Metastatic Breast Carcinoma in the Ovary (tissue), 3 donors: ENCODE measurements around a stretch of chr1.

- PRO-cap, 3 experiments = peak in 3 of 3 experiments; most common plus-strand start chr1:17438527 (in 1); most common minus-strand start chr1:17438536 (in 3)
These were observed 1.0 kb downstream of the RCC2 start for GRCh38 chr1:17438176-17439102.

DNA sequence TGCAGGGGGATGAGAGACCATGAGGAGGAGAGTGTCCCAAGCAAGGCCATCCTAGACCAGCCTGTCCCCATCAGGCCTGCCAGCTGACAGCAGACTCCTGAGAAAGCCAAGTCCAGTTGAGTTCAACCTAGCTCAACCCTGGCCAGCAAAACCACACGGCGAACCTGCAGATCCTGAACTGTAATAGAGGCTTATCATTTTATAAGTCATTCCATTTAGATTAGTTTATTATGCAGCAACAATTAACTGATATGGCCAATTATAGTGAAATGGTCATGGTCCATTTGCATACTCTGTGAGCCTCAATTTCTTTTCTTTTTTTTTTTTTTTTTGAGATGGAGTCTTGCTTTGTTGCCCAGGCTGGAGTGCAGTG, 36.3 kb upstream of the ARHGEF10L start:
- PRO-cap, 3 experiments = no peak in any of the 3 experiments

GRCh38 chr1:17512974-17513714, 26.4 kb upstream of the ARHGEF10L start:
- PRO-cap, 3 experiments = no peak in any of the 3 experiments

GRCh38 chr1:17550626-17551720, 11.5 kb downstream of the ARHGEF10L start:
- PRO-cap, 3 experiments = no peak in any of the 3 experiments

DNA sequence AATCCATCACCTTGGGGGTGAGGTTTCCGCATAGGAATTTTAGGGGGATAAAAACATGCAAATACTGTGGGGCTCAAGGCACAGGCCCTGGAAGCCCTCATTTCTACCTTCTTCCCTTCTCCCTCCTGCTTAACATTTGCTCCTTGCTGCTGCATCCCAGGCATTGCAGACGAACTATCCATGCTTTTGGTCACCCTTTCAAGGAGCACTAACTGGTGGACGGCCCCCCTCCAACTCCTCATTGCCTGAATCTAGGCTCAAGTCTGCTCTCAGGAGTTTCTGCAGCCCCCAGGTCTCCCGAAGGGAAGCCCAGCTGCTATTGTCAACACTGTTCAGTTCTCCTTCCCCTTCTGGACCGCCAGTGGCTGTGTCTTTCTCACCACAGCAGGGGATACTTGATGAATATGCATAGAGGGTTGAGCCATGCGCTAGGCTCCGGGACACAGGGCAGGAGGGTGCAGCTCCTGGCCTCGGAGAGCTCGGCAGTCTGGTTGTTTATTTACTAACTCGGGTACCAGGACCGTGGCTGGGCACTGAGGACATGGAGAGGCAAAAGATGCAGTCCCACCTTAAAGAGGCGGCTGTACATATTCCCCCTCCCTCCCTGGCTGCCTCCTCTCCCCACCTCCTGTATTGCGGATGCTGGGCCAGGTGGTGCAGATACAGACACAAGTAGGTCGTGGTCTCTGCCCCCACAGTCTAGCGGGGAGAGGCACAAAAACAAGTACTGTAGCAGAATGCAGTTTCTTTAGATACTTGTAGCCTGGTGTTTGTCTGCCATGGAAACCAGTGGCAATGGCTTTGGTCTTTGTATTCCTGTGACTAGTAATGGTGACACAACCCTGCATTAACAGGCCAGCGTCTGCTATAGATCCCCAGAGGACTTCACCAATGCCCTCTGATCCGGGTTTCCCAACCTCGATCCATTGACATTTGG, 26.0 kb downstream of the ARHGEF10L start:
- PRO-cap, 3 experiments = no peak in any of the 3 experiments

DNA sequence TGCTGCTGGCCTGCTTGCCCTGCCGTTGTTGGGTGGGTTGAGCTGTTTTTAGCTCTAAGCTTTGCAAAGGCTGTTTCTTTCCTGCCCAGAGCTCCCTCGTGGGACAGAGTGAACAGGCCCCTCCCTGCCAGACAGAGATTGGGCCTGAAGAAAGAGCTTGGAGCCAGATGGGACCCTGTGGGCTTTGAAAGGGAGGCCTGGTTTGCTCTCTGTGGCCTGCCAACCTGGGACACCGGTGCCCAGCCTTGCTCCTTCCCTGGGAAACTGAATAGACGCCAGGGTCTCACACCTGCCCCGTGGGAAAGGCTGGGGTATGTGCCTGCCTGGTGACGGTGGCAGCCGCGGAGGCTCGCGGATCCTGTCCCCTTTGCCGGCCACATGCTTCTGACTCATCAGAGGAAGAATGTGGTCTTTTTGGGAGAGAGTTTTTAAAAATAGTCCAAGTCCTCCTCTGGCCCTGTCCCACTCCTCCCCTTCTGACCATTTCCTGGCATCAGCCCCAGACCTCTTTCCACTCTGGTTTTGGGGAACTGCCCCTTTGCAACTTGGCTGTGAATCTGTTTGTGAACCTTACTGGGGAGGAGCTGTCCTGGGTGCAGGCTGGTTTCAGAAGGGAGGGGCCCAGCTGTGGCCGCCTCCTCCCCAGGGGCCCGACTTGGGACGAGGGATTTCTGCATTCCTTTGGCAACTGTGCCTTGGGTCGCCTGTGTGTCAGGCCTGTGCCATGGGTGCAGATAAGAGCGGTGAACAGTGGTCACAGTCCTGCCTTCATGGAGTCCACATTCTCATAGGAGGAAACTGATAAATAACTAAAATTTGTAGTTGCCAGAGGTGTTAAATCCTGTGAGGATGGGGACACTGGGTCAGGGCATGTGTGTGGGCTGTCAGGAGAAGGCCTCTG, 30.2 kb downstream of the ARHGEF10L start:
- PRO-cap, 3 experiments = peak in 2 of 3 experiments; most common plus-strand start position 429 of the sequence (in 1); most common minus-strand start position 386 of the sequence (in 2)

DNA sequence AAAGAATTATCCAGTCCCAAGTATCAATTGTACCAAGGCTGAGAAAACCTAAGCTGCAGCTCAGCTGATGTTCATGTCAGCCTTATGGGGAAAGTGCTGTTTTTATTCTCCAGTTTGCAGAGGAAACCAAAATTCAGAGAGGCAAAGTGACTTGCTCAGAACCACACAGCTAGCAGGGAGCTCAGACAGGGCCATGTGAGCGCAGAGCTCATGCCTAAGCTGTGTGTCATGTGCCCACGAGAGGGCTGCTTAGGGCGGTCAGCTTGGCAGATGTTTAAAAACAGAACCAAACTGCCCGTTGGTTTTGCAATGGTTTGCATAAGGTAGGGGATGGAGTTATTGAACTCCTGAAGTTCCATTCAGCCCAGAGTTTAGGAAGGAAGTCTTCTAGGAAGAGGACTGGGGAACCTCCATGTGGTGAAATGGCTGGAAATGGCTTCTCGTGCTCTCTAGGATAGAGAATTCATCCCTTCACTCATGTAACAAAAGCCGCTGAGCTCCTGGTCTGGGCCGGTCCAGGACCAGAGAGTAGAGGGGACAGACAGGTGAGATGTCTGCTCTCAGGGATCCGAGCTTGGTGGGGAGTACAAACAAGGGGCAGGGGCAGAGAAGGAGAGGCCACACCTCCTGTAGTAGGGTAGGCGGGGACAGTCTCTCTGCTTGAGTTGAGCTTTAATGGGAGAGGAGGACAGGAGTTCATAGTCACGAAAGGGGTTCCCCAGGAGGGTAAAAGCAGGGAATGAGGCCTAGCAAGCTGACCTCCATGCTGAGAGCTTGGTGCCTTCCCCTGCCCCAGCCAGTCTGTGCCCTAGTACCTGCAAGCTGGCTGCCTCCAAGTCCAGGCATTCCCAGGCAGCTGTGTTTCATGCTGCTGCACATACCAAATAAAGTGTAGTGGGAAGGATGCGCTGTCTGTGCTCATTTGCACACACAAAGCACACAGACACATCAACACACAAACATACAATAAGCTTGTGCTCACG, 46.9 kb downstream of the ARHGEF10L start:
- PRO-cap, 3 experiments = no peak in any of the 3 experiments

- PRO-cap, 3 experiments = no peak in any of the 3 experiments
These were observed 56.0 kb downstream of the ARHGEF10L start for GRCh38 chr1:17595260-17596217.

GRCh38 chr1:17613830-17614653, 74.5 kb downstream of the ARHGEF10L start:
- PRO-cap, 3 experiments = no peak in any of the 3 experiments

DNA sequence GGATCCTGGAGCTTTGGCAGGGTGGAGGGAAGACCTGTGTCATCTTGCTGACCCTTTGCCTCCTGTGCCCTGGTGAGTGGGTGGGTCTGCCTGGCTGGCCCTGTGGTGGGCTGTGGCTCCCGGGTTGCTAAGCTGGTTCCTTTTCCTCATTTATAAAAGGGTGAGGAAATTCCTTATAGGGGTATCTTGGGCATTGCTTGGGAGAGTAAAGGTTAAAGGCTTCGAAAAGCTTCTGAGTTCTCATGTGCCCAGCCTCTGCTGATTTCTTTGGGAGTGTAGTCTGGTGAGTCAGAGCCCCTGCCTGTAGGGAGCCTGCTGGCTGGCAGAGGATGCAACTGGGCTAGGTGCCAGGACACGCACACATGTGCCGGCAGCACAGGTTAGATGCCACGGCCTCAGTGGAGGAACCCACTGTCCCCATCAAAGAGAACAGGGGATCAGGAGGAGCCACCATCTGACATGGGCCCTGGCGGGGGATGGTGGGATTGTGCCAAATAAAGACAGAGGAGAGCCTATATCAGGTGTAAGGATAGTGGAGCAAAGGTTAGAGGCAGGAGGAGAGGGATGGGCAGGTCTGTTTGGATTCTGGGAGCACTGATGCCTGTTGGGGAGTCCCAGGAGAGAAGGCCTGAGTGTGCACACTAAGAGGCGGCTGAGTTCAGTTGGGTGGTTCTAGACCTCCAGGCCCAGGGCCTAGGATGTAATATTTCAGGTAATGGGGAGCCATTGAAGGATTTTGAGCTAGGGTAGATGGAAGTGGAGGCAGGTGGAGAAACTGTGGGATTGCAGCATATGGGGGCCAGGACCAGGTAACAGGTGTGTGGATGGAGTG, 85.4 kb downstream of the ARHGEF10L start:
- PRO-cap, 3 experiments = no peak in any of the 3 experiments

- PRO-cap, 3 experiments = no peak in any of the 3 experiments
These were observed 91.5 kb downstream of the ARHGEF10L start for GRCh38 chr1:17630955-17631366.

GRCh38 chr1:17860857-17861223, 105.7 kb downstream of the ACTL8 start:
- PRO-cap, 3 experiments = no peak in any of the 3 experiments

DNA sequence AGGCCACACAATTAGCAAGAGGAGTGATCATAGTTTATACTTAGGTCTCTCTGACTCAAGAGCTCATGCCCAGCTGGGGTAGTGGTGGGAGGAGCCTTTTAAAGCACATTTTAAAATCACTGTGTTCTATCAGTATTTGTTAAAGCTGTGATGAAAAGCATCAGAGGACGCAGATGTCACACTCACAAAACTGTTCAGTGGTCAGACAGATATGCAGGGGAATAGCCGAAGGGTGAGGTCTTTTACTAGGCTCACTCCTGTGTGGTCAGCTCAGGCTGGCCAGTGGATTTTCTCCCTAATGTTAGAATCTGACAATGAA, 80.0 kb upstream of the IGSF21 start:
- PRO-cap, 3 experiments = peak in 1 of 3 experiments; most common plus-strand start position 78 of the sequence (in 1)

GRCh38 chr1:18462993-18463670, 17.6 kb upstream of the KLHDC7A start:
- PRO-cap, 3 experiments = no peak in any of the 3 experiments

DNA sequence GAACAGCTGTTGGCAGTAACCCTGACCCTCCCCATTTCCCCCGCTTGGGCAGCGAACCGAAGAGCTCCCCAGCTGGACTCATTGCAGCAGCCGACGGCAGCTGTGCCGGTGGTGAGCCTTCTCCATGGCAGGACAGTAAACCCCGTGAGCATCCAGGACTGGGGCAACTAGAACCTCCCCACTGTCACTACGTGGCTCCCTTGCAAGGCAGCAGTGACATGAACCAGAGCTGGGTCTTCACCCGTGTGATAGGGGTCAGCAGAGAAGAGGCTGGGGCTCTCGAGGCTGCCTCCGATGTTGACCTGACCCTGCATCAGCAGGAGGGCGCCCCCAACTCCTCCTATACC, 661 bp downstream of the KLHDC7A start:
- PRO-cap, 3 experiments = no peak in any of the 3 experiments

DNA sequence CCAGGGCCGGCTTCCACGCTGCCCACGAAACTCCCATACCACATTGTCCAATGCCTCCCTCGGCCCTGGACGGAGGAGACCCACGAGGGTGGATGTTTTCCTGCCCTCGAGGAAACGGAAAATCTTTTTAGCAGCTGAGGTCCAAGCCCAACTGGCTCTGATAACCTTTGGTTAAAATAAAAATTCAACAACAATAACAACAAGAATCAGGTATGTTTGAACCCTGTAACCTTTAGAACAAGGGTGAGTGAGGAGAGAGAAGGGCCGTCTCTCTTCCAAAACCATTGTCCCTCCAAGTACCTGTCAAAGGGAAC, 4.0 kb upstream of the ALDH4A1 start:
- PRO-cap, 3 experiments = no peak in any of the 3 experiments

- PRO-cap, 3 experiments = peak in 2 of 3 experiments; most common plus-strand start chr1:18922533 (in 1); most common minus-strand start chr1:18922296 (in 1)
These were observed 20.0 kb upstream of the ALDH4A1 start for GRCh38 chr1:18922000-18923099.

DNA sequence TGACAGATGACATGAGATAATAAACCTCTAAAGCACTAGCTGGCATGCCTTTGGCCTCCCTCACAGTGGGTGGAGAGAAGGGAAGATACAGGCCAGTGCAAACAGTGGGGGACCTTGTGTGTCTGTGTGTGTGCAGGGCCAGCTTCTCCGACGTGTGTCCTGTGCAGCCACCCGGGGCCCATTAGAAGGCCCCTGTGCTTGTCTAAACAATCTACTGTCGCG, 32.4 kb upstream of the IFFO2 start:
- PRO-cap, 3 experiments = no peak in any of the 3 experiments

GRCh38 chr1:19009608-19010347, 53.3 kb upstream of the IFFO2 start:
- PRO-cap, 3 experiments = no peak in any of the 3 experiments

- PRO-cap, 3 experiments = no peak in any of the 3 experiments
These were observed 79.5 kb upstream of the IFFO2 start for GRCh38 chr1:19036007-19036357.